ENCODE data around the genes MRPL45 and EPOP.

DNA sequence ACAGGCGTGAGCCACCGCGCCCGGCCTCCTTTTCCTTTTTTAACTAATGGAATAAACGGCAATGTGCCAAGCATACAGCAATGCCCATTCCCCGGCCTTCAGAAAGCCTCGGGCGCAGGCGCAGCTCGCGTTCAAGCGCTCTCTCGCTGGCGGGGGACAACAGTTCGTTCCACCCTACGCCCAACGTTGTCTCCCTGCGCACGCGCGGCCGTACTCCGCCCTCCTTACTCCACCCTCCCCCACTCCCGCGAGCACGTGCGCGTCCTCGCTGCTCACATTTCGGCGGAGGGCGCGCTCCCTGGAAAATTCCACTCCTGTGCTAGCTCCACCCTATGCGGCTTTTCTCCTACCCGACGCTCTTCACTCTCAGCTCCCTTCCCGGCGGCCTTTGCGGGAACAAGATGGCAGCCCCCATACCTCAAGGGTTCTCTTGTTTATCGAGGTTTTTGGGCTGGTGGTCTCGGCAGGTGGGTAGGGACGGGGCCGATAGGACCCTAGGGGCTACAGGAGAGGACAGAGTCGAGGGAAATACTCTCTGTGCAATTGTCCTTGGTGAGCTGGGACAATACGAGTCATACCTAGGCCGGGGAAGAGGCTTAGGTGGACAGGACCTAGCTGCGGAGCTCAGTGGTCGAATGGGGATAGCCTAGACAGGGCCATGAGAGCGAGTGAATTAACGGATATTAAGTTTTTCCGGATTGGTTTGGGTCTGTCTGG is at the start of gene MRPL45:
Gene MRPL45, plus strand, starts transcription at position 386 of the 717 bp plus-strand sequence.
- RRBS: no CpG with 5 or more reads among the region's 51 CpGs

DNA sequence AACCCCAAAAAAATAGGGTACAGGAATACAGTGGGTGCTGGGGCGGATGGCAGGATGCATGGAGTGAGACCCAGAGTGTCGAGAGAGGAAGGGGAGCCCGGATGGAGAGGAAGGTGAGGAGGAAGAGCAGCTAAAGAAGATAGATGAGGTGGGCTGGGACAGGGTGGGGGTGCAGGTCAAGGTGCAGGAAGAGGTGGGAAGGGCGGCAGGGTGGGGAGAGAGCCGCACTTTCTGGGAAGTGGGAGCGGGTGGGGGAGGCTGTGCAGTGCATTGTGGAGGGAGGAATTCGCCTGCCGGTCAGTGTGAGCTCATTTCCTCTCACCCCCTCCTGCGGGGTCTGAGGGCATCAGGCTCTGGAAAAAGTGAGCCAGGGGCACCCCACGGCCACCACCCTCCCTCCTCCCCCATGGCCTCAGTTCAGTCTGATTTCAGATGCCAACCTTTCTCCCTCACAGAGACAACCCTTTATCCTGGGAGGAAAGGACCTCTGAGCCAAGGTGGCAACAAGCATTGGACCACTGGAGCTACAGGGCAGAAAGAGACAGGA is 2.5 kb upstream of the ARHGAP23 start:
- RRBS: no CpG with 5 or more reads among the region's 10 CpGs

DNA sequence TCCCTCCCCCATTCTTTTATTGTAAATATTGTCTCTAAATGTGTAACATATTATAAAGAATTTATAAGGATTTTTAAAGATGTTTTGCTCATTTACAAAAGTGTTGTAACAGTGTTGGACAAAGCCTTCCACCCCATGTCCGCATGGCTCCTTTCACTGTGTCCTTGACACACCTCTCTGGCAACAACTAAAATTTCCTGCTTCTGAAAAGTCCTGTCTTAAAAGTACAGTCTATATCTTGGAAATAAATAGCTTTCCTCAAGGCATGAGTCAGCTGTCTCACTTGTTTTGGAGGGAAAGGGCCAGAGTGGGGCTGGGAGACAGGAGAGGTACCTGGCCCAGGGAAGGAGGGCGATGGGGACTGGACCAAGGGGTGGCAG is 83.8 kb downstream of the ARHGAP23 start:
- RRBS: no CpG with 5 or more reads among the region's 2 CpGs

GRCh38 chr17:38591003-38591343 is 14.8 kb downstream of the SRCIN1 start:
- RRBS: no CpG with 5 or more reads among the region's 2 CpGs

DNA sequence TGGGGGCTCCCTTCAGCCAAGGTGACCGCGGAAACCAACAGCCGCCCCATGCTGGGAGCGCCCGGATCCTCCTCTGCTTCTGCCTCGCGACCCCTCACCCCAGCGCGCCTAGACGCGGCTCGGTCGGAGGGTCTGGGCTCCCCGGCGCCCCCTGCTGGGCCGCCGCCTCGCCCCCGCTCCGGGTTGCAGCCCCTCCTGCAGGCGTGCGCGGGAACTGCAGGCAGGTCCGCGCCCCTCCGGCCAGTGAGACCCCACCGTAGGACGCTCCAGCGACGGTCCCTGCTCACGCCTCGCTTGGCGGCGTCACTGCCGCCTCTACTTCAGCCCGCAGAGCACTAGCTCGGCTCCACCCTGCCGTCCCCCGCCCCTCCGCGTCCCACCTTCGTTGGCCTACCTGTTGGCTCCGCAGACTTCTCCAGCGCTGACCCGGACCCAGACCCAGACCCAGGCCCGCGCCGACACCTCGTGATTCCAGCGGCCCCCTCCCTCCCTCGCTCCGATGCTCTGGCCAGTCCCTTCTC is 675 bp upstream of the SRCIN1 start:
- RRBS: no CpG with 5 or more reads among the region's 52 CpGs

DNA sequence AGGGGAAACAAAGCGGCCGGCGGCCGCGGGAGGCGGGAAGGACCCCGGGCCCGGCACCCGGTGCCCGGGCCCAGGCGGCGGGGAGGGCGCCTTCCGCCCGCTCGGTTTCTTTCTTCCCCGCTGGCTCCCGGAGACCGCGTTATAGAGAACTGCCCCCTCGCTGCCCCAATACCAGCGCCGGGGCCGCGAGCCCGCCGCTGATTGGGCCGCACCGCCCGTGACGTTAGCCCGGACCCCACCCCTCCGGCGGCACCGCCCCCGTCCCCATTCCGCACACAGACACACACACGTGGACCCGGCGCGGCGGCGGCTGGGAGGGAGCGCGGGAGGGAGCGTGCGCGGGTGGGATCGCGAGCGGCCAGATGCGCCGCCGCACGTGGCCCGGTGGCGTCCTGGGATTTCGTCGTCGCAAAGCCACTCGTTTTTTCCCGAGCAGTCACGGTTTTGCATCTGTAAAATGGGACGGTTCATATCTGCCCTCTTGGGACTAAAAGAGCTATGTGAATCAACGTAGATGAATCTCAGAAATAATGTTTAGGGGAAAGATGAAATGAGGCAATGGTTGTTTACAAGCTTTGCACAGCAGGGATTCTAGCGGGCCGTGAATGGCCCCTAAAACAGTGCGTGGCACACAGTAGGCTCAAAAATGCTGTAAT is at the start of gene EPOP:
Gene EPOP, minus strand, starts transcription at position 151 of the 656 bp plus-strand sequence.
- RRBS: no CpG with 5 or more reads among the region's 68 CpGs

DNA sequence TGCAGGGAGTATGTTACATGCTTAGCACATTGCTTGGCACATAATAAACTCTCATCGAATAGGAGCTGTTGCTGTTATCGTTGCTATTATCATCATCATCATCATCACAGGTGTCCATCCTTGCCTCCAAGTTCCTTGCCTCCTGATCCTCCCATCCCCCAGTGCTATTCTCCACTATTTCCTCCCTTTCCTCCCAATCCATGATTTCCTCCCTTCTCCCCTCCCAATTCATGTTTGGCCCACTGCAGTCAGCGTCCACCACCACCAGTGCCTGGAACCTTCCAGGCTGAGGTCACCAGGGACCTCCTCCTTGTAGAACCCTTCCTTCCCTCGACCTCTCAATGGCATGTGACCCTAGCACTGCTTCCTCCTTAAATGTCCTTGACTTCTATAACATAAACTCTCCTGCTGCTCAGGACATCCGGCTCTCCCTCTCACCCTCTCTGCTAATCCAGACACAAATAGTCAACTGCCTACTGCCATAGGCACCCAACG is 6.0 kb upstream of the MLLT6 start:
- RRBS: no CpG with 5 or more reads among the region's 6 CpGs

DNA sequence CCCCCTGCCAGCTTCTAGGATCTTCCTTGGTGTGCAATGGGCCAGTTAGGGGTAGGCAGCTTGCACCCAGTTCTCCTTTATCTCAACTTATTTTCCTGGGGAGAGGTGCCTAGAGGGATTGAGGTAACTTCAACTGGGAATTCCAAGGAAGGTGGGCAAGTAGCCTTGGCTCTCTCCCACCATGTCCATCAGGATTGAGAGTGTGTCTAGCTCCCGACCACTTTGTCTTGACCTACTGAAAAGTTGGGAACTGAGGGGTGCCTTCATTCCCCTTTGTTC is 1.0 kb upstream of the CISD3 start:
- RRBS: no CpG with 5 or more reads among the region's 1 CpG

DNA sequence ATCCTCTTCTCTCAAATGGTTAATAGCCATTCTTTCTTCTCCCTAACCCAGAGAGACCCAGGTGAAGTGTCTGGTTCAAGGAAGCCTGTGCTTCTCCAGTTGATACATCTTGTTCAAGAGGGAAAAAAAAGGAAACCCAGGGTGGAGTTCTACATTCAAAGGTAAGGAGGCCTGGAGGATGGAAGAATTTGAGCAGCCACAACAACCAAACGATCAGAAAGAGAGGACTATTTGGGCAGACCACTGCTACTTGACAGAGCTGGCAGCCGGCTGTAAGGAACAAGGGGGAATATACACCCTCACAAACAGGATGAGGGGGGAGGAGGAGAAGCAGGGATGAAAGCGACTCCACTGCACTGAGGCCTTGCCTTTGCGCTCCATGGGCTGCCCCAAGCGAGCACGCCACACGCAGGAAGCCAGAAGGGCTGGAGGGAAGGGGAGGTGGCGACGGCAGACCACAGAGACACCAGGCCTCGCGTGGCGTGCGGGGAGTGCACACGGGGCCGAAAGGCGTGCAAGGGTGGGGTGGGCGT is 680 bp downstream of the PIP4K2B start:
- RRBS: no CpG with 5 or more reads among the region's 17 CpGs

GRCh38 chr17:38849776-38850623 is 3.5 kb downstream of the RPL23 start:
- RRBS: no CpG with 5 or more reads among the region's 12 CpGs

DNA sequence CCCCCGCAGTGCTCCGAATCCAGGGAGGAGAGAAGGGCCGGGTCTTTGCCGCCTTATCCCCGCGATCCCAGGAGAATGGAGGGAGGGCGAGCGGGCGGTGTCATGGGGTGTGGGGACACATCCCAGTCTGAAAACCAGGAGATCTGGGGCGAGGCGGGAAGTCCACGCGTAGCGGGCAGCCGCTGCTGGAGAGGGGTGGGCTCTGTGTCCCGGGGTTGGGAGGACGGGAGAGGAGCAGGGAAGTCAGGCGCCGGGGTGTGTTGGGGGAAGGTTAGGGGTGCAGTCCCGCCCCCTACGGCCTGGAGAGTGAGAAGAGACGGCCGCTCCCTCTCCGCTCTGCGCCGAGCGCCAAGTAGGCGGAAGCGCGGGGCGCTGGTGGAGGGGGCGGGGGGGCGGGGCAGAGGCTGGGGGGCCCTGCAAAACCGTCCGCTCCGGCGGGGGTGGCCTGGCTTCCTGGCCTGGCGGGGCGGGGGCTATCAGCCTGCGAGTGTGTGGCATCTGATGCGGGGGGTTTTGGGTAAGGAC is 497 bp downstream of the LASP1 start:
- RRBS: under 1% methylated on average over 5 of the region's 41 CpGs

- RRBS: no CpG with 5 or more reads among the region's 14 CpGs
Observed at GRCh38 chr17:38890186-38890814, 20.4 kb downstream of the LASP1 start.

- RRBS: no CpG with 5 or more reads among the region's 13 CpGs
Observed at GRCh38 chr17:38898078-38898607, 28.3 kb downstream of the LASP1 start.

DNA sequence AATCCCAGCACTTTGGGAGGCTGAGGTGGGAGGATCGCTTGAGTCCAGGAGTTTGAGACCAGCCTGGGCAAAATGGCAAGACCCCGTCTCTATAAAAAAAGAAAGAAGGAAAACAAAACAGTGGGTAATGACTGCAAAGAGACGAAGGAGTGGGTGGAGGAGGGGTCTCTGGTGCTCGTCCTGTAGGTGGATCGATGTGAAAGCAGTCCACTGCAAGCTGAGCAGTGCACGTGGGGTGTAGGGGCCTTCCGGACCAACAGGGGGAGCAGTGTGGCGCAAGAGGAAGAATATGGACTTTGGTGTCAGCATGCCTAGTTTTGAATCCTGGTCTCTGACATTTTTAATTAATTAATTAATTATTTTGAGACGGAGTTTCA is 43.3 kb downstream of the FBXO47 start:
- RRBS: no CpG with 5 or more reads among the region's 9 CpGs

DNA sequence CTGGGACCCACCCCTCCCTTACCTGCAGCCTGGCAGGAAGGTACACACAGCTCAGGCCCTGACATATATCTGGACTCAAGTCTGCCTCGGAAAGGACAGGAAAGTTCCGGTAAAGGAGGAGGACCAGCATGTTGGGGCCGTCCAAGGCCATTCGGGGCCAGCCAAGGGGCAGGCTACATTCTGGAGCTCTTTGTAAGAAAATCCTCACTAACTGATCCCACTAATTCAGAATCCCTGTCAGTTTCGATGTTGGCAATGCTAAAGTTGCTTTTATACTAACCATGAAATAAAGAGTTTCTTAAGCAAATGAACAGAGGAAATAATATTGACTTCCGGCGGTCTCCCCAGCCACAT is 54.9 kb downstream of the PLXDC1 start:
- RRBS: no CpG with 5 or more reads among the region's 7 CpGs

- RRBS: no CpG with 5 or more reads among the region's 24 CpGs
Observed at GRCh38 chr17:39174590-39175367, 8.8 kb upstream of the ARL5C start.

DNA sequence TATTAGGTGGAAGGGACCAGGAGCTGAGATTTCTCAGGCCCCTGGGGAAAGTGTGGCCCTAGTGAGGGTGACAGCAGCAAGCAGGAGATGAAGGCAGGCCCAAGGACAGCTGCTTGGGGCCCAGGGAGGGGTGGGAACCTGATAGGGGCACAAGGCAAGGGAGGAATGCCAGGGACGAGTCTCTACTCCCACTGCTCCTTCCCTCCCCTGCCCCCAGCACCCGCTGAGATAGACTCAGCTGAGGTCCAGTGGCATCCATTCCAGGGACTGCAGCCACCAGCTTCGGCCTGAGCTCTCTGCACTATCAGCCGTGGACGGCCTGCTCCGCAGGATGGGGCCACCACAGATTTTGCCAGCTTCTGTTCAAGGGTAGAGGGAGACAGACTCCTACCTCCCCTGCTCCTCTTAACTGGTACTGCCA is 5.7 kb downstream of the CACNB1 start:
- RRBS: no CpG with 5 or more reads among the region's 6 CpGs

GRCh38 chr17:39229165-39229774 is 3.5 kb upstream of the STAC2 start:
- RRBS: no CpG with 5 or more reads among the region's 11 CpGs

DNA sequence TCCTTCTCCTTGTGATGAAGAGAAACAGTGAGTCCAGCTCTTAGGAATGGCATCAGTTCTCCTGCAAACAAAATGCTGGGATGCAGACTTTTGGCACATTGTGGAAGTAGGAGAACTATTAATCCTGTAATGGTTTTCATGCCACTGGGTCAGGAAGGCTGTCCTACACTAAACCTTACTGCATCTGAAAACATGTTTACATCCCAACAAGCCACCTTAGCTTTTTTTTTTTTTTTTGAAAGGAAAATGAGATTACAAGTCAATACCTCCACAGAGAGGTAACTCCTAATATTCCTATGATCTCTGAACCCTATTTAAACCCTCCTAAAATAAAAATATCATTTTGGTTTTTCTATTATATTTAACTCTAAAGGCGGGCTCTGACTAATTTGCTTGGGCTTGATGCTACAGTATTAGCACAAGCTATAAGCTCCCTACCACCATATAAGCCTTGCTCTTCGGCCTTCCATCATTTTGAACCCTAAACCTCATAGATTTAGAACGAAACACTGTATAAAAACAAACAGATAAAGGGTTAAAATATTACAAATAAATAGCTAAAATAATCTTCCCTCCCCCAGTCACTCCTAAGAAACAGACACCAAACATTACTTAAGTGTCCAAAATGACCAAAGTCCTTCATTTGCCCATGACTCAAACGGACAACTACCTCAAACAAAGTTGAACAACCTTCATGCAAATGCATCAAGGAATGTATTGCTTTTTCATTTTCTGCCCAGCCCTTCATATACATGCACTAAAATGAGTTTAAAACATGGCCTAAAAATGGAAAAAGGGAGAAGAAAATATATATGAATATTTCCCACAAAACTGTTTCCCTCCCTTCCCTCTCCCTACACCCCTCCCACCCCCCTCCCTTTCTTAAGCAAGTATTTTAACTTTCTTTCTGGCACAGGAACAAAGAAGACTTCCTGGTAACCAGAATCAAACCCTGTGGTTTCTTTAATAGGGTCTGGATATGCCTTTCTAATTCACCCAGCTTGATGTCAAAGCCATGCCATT is 5.2 kb upstream of the FBXL20 start:
- RRBS: no CpG with 5 or more reads among the region's 4 CpGs

DNA sequence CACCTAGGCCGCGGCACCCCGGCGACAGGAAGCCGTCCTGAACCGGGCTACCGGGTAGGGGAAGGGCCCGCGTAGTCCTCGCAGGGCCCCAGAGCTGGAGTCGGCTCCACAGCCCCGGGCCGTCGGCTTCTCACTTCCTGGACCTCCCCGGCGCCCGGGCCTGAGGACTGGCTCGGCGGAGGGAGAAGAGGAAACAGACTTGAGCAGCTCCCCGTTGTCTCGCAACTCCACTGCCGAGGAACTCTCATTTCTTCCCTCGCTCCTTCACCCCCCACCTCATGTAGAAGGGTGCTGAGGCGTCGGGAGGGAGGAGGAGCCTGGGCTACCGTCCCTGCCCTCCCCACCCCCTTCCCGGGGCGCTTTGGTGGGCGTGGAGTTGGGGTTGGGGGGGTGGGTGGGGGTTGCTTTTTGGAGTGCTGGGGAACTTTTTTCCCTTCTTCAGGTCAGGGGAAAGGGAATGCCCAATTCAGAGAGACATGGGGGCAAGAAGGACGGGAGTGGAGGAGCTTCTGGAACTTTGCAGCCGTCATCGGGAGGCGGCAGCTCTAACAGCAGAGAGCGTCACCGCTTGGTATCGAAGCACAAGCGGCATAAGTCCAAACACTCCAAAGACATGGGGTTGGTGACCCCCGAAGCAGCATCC is 450 bp downstream of the CDK12 start:
- RRBS: 2% methylated on average over 6 of the region's 38 CpGs